Measurements from ENCODE around the gene VDAC1.

DNA sequence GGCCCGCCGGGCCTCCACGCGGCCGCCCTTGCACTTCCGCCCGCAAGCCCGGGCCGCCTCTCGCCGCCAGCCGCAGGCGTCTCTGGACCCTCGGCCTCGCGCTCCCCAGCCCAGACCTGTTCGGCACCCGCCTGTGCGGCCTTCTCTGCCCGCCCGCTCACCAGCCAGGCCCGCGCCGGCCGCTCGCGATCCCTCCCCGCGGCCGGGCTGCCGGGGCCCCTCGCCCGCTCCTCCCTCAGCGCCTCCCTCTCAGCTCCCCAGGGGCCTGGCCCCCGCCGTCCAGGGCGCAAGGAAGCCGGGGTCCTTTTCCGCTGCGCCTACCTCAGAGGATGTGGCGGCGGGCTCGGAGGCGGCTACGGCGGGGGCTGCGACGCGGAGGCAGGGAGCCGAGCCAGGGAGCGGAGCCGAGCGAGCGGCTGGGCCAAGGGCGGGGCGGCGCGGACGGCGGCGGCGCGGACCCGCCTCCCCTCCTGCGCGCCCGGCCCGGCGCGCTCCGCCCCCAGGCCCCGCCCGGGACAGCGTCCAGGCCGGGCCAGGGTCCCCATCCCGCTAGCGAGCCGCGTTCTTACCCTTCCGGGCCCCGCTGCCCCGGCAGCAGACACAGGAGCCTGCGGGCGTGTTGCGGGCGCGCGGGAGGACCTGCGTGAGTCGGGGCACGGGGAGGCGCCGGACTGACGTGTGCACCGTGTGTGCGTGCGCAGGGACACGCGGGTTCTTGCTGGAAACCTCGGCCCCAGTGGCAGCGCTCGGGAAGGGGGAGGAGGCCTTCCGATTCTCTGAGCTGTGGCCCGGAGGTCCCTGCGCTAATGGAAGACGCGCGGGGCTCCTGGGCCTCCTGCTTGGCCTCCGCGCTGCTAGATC lies at the start of gene VDAC1:
Gene VDAC1, minus strand, starts transcription at position 650 of the 861 bp plus-strand sequence.
- PRO-cap = bidirectional peak, plus-strand start at position 429 of the sequence, minus-strand start at position 380 of the sequence; bidirectional peak, plus-strand start at position 518 of the sequence, minus-strand start at position 495 of the sequence; bidirectional peak, plus-strand start at position 742 of the sequence, minus-strand start at position 600 of the sequence
- RAMPAGE, long total RNA, 3 experiments = start-site peak on the plus strand in 2 of 3 experiments, centred at positions 538 to 540 of the sequence, 22 reads per replicate; start-site peak on the minus strand in 3 of 3 experiments, centred at positions 366 to 633 of the sequence, 28 to 779 reads per replicate

GRCh38 chr5:134019720-134020002 lies 14.9 kb upstream of the VDAC1 start:
- PRO-cap = no peak
- RAMPAGE, long total RNA, 3 experiments = no peak in any of the 3 experiments

DNA sequence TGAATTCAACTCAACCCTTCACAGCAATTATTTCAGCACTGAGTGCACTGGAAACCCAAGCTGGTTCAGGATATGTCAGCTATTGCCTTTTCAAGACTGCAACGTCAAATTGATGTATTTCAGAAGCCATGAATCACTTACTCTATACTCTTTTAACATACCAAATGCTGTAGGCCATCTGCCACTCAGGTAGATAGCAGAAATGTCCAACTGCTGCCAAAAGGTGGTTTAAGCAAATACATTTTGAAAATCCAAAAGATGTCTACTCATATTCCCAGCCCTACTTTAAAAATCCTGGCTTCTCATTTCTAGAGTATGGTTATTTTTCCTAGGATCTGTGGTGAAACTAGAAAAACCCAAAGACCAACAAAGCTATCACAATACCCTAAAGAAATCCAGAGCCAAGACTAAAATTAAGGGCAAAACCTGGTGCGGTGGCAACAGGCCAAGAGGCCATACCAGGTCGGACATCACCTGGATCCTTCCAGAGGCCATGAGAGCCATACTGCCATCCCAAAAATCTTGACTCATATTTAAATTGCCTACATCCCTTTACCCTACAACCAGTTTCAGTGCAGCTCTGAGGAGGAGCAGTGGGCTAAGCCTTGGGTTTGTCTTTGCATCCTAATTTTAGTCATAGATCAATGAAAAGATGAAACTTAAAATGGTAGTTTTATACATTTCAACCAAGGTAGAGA lies 14.4 kb upstream of the SKP1 start:
- PRO-cap = no peak
- RAMPAGE, long total RNA, 3 experiments = no peak in any of the 3 experiments

- PRO-cap = no peak
- RAMPAGE, long total RNA, 3 experiments = no peak in any of the 3 experiments
Measured at GRCh38 chr5:134241963-134242535, 16.2 kb upstream of the PPP2CA start.

DNA sequence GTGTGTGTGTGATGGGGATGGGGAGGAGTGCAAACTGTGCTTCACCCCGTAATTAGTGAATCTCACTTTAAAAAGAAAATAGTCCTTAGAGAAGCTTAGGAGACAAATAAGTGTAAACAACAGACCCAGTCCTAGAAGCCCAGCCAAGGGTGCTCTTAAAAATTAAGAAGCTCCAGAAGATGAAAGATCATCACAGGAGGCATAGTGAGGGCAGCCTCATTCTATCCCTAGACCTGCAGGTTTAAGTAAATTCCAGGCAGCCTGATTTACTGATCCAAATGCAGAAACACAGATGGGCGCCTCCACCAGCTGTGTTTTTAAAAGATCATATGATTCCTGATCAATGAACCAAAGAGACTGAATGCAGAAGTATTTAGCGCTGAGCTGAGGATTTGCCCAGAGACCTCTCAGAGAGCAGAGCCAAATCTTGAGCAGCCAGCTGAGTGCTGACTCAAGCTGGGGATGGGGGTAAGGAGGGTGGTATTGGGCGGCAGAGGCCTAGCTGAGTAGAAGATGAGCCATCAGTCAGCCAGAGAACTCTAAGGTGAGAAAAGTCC lies 34.0 kb upstream of the CDKN2AIPNL start:
- PRO-cap = no peak
- RAMPAGE, long total RNA, 3 experiments = no peak in any of the 3 experiments

DNA sequence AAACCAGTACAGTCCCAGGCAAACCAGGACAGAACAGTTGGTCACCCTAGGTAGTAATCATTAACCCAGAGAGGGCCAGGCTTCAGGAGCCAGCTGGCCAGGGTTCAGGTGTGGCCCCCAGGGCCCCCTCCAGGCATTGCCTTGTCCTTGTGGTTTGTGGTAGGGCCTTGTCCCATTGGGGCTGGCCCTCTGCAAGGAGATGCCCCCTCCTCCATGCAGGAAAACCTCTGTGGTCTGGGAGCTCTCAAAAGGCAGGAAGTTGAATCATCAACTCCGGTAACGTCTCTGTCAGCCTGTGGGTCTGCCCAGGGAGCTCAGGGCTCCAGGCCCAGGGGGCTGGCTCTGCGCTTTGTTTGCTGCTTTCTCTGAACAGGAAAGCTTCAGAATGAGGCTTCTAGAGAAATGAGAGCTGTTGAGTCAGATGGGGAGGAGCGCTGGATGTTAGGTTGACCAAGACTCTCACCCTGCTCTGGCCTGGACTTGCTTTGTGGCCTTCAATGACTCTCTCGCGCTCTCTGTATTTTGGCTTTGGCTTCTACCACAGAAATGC lies 22.2 kb upstream of the JADE2 start:
- PRO-cap = no peak
- RAMPAGE, long total RNA, 3 experiments = no peak in any of the 3 experiments

DNA sequence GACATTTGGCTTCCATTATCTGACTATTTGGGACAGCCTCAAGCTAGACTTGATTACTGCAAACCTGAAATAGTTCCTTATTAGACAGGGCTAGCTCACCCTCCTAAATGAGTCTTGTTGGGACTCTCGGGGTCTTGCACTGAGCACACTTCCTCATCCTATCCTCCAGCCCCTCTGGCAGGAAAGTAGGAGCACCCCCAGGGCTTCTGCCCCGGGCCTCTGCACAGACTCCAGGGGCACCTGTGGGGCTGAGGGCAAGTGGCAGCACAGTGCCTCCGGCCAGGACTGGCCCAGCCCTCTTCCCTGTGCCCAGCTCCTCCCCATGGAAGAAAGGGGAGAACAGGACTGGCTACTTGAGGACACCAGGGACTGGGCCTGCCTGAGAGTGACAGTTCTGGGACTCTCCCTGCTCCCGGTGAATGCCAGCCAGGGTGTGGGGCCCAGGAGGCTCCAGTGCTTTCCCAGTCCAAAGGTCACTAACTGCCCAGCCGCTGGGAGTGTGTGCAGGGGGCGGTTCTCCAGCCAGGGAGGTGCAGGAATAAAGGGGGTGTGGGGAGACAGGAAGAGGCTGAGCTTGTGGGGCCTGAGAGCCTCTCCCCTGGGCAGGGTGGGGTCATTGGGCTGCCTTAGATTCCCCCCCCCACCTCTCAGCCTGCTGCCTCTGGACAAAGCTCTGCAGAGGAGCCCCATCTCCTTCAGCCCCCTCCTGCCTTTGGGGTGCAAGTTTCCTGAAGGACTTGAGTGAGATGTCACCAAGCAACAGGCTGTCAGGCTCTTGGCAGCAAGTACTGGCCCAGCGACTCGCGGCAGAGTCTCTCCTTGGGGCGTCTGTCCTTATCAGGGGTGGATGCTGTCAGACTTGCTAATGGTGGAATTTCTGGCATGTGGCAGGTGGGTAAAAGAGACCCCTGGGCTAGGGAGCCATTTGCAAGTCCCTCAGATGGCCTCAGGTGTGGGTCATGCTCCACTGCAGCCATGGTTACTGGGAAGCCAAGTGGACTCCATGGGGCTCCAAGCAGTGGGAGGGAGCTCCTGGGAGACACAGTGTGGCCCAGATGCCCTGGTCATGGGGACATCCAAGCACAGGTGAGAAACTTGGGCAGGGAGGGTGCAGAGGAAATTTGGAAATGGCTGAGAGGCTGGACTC lies 19.2 kb upstream of the JADE2 start:
- PRO-cap = no peak
- RAMPAGE, long total RNA, 3 experiments = no peak in any of the 3 experiments

DNA sequence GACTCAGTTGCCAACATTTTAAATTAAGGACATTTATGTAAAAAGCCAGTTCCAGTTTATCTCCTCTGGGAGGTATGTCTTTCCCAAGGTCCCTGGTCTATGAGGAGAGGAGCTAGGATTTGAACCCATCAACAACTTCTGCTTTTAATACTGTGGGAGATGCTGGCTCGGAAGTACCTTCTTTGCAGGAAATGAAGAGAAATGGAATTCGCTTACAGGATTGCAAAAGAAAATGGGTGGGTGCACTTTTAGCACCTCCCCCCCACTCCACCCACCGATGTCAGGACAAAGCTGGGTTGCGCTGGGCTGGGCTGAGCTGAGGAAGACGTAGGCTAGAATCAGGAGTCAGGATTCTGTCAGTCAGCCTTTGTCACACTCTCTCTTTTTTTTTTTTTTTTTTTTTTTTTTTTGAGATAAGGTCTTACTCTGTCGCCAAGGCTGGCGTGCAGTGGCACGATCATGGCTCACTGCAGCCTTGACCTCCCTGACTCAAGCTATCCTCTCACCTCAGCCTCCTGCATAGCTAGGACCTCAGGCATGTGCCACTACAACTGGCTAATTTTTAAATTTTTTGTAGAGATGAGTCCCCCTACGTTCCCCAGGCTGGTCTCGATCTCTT lies 8.0 kb downstream of the JADE2 start:
- PRO-cap = no peak
- RAMPAGE, long total RNA, 3 experiments = no peak in any of the 3 experiments

DNA sequence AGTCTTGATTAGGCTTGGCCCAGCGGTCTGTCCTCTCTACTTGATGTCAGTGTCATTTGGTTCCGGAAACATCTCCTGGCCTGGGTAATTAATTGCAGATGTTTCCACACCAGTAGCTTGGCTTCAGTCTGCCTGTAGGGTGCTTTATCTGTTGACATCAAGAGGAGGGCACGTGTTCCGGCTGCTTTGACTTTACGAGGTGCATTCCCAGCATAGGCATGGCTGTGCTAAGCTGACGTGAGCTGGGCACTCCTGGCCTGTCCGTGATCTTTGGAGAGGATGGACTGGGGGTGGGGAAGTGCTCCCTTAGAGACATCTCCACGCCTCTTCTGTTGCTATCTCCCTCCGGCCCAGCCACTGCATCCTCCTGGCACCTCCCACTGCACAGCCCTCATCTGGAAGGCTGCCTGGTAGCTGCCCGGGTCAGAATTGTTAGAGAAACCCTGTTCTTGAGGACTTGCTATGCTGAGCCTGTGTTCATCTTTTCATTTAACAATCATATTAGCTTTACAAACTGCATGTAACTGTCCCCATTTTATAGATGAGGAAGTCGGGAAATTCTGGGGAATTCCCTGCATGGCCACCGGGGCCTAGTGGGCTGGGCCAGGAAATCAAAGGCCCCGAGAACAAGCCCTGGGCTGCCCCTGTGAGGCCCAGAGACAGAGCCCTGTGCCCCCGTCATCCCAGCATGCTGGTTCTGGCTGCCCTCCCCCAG lies 29.1 kb downstream of the JADE2 start:
- PRO-cap = no peak
- RAMPAGE, long total RNA, 3 experiments = no peak in any of the 3 experiments

DNA sequence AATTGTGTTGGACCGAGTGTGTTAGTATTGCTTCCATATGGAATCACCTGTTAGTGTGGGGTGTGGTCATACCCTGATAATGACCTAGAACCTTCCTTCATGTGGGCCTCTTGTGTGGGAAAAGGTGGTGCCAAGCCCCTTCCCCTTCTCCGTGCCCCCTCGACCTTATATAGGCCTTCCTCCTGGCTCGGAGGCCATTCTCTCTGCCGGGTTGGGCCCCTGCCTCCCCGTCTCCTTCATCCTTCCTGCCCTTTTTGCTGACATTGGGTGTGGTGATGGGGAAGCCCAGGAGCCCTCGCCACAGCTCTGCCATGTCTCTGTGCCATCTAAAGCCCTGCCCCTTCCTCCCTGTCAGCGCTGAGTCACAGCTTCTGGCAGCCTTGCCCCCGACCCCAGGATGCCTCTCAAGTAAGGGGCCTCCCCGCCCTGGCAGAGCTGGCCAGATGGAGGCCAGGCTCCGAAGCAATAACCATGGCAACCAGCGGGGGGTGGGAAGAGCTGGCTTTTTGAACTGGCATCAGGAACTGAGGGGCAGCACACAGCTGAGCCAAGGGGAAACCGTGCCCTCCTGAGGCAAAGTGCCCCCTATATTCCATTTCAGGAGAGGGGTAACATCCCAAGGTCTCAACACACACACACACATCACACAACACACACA lies 30.4 kb downstream of the JADE2 start:
- PRO-cap = no peak
- RAMPAGE, long total RNA, 3 experiments = no peak in any of the 3 experiments

DNA sequence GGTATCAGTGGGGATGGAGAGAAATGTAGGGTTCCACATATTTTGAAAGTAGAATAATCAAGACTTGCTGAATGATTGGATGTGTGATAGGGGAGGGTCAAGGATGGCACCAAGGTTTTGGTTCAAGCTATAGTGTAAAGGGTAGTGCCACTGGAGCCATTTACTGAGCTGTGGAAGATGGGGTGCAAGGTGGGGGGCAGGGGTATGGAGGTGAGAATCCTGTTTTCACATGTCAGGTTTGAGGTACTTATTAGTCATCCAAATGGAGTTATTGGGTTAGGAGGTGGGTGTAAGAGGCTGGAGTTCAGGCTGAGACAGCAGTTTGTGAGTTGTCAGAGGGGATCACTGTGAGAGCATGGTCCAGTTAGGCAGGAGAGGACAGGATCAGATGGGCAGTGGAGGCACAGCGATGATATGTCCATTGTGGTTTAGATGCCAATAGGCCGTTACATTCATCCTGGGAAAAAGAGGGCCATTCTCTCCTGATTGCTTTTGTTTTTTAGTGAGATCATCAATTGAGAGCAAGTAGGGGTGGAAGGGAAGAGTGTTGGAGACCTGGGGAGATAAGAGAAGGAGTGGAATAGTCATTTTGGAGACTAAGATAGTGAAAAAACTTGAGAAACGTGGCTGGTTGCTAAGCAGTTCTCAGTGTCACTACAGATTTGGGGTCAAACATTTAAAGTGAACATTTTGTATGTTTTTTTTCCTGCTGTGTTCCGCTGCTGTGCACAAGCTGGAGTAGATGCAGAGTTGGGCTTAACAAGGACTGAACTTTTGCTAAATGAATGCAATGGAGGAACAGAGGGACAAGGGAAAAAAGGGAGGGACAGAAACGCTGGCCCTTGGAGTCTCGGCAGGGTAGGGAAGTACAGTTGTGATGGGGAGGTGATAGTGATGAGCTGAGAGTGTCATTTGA lies 9.1 kb downstream of the PCBD2 start:
- PRO-cap = no peak
- RAMPAGE, long total RNA, 3 experiments = no peak in any of the 3 experiments

- PRO-cap = no peak
- RAMPAGE, long total RNA, 3 experiments = no peak in any of the 3 experiments
Measured at GRCh38 chr5:134925048-134926202, 20.5 kb downstream of the PCBD2 start.

DNA sequence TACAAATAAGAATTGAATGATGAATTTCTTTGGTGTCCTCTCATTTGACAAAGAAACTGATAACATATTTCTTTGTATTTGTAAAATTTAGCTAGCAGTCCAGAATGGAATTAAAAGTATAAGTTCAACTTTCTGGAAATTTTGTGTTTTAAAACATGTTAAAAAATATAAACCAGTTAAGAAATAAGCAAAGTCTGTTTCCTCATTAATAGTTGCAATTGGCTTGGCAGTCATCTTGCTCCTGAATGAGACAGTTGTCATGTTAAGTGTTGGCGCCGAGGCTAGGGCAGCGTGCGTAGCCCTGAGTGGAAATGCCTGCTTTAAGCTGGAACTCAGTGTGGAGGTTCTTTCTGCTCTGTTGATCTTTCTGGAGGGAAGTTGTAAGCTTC lies 30.6 kb downstream of the PCBD2 start:
- PRO-cap = no peak
- RAMPAGE, long total RNA, 3 experiments = no peak in any of the 3 experiments

DNA sequence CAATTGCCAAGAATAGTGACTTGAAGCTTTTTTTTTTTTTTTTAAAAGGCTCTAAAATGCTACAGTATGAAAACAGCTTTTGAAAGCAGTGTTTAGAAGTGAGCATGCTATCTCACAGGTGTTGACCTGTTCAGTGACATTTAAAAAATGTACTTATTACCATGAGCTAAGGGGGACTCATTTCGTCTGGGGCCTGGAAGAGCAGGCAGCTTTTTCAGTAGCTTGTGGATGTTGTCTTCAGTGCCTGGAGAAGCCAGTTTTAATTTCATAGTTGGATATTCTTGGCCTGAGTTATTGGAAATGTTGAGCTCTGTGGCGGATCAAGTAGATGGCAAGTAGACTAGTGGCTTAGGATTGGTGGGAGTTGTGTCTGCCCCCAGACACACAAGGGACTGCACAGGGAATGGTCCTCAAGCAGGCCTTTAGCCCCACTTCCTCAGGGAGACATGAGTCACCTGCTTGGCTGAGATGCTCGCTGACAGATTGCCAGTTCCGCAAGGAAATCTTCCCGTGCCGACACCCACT lies 19.0 kb upstream of the CATSPER3 start:
- PRO-cap = no peak
- RAMPAGE, long total RNA, 3 experiments = start-site peak on the plus strand in 1 of 3 experiments, centred at position 316 of the sequence, 10 reads per replicate

DNA sequence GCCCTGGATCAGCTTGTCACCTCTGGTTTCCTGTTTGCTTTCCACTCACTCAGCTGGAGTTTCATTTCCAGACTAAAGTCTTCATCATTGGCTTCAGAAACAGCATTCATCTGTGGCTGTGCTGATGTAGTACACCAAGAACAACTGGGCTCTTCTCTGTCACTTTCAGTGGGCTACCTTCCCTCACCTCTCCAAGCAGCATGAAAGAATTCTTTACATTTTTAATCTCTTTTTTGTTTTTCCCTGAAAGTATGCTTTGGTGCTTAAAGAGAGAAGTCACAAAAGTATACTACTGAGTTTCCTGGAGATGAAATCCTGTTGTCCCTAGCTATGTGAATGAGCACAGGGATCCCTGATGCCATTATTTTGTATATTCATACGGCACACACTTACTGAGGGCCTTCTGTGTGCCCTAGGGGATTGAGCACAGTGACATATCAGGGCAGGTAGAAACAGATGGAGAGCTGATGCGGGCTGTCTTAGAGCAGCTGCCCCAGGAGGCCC lies 2.1 kb upstream of the CATSPER3 start:
- PRO-cap = no peak
- RAMPAGE, long total RNA, 3 experiments = start-site peak on the plus strand in 1 of 3 experiments, centred at position 448 of the sequence, 10 reads per replicate

GRCh38 chr5:135050030-135050997 lies 16.3 kb upstream of the PITX1 start:
- PRO-cap = no peak
- RAMPAGE, long total RNA, 3 experiments = no peak in any of the 3 experiments

DNA sequence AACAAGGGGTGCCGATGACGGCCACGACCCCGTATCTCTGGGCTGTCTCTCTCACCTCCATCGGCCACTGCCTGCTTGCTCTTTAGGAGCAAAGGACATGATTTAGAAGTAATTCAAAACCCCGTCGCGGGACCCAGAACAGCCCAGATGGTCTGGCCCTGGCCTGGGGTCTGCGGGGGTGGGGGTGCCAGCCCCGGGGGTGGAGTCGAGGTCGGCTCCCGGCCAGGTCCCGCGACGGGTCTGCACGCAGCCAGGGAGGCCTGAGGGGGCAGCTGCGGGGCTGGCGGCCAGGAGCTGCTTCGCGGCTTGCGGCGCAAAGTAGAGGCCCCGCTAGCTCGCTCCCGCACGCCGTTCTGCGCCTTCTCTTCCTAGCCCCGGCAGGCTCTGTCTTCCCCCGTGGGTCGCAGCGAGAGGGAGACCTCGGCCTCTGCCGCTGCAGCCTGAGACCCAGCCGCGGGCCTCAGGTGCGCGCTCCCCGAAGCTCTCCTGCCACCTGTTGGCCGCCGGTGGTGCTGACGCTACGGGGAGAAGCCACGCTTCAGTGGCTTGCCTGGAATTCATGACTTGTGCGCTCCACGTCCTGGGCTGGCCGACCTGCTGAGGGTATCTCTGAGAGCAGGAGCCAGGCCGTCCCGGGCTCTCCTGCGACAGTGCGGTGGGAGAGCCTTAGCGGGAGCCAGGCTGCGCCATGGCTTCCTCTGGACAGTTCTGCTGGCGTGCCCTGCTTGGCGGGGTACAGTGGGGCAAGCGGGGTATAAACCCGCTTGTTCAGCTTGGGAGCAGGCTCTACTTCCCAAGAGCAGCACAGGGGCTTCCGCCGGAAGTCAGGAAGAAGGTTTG lies 157.2 kb upstream of the PITX1 start:
- PRO-cap = no peak
- RAMPAGE, long total RNA, 3 experiments = no peak in any of the 3 experiments

GRCh38 chr5:135233015-135233489 lies 166.0 kb downstream of the MACROH2A1 start:
- PRO-cap = no peak
- RAMPAGE, long total RNA, 3 experiments = no peak in any of the 3 experiments

- PRO-cap = no peak
- RAMPAGE, long total RNA, 3 experiments = no peak in any of the 3 experiments
Measured at GRCh38 chr5:135263335-135263671, 135.7 kb downstream of the MACROH2A1 start.

- PRO-cap = no peak
- RAMPAGE, long total RNA, 3 experiments = no peak in any of the 3 experiments
Measured at GRCh38 chr5:135375660-135376320, 23.2 kb downstream of the MACROH2A1 start.